Calu3 (cell line): ENCODE measurements around the gene SCRG1.

- PRO-cap = no peak
Observed at GRCh38 chr4:173318753-173318952, 15.5 kb downstream of the HMGB2 start.

- PRO-cap = no peak
Observed at GRCh38 chr4:173331412-173332581, 2.4 kb downstream of the HMGB2 start.

DNA sequence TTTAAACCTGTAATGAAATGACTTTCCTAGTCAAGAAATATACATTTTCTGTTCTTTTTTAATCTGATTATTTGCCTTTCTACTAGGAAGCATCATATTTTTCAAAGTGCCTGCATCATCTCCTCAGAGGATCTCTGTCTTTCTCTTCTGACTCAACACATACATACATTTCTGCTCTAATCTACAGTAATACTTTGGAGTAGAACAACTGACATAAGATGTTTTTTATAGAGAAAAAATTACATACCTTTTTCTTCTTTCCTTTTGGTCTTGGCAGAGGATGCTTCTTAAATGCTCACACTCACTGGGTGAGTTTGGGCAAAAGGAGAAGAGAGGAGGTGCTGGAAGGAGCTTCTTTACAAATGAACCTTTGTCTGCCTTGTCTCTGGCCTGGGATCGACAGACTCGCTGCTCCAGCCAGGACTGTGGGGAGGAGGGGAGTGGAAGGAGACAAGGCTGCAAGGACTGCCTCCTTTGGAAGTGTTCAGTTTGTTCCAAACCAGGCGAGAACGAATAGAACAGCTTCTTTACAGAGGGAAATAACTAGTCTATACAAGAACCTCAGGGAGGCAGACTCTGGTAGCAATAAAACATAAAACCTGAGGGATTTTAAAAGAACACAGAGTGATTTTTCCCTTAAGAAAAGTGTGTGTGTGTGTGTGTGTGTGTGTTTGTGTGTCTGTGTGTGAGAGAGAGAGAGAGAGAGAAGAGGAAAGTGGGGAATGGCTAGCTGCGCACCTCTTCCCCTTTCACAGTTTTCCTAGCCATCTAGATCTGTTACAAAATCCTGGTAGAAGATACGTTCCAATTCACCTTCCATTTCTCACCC lies at the start of gene SCRG1:
Gene SCRG1, minus strand, starts transcription at position 296 of the 829 bp plus-strand sequence.
- PRO-cap = no peak

DNA sequence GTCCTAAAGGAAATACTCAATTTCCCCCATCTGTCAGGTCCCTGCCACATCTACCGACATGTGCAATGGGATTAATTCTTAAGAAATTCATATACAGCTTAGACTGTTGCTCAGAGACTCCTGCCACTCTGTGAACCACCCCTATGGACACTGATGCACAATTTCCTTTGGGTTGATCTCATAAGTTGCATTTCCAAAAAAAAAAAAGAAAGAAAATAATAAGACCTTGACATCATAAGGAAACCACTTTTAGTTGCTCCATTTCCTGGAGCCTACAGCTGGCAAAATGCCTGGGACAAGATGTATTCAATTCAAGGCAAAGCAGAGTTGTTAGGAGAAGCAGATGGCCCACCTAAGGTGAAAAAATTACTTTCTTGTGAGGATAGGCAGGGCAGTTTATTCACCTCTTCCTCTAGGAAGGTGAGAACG lies 14.0 kb upstream of the SCRG1 start:
- PRO-cap = no peak

DNA sequence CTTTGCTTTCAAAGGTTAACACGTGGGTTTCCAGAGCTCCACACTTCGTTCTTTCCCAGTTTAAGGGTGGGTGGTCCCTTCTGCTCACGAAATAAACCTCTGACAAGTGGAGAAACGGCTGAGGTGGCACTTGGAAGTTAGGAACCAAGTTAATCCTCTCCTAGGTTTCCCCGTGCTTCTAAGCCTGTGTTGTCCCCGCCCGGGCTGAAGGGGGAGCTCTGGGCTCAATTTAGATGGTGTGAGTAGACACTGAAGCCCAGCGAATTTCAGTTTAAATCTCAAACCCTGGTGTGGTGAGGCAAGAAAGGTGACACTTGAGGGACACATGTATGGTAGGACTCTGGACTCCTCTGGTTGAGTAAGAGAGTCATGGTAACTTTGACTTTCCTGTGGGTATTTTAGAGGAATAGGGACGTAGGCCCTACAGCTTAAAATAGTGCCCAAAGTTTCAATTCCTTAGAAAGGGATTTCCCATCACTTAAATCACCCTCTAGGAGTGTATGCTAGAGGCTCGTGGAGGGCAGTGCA lies 24.1 kb downstream of the HAND2 start:
- PRO-cap = no peak

DNA sequence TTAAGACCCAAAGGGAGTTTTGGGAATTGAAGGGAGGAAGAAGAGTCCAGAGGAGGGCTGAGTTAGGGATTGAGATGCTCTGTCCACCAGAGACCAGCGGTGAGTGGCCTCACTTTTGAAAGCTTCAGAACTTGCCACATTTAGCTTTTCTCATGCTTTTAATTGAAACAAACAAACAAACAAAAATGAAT lies 2.3 kb upstream of the HAND2 start:
- PRO-cap = no peak

- PRO-cap = no peak
Observed at GRCh38 chr4:173543223-173543753, 13.3 kb upstream of the HAND2 start.

- PRO-cap = no peak
Observed at GRCh38 chr4:173680320-173680656, 150.3 kb upstream of the HAND2 start.

DNA sequence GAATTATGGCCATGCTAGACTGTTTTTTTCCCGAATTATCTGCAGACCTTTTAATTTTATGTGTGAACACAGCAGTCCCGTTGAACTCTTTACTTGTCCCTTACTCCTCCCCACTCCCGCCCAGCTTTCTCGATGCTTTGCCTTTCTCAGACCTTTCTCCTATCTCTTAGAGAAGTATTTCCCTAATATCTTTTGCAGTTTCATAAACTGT lies 785 bp downstream of the CEP44 start:
- PRO-cap = no peak

- PRO-cap = no peak
Observed at GRCh38 chr4:174496801-174497000, 25.6 kb downstream of the HPGD start.

DNA sequence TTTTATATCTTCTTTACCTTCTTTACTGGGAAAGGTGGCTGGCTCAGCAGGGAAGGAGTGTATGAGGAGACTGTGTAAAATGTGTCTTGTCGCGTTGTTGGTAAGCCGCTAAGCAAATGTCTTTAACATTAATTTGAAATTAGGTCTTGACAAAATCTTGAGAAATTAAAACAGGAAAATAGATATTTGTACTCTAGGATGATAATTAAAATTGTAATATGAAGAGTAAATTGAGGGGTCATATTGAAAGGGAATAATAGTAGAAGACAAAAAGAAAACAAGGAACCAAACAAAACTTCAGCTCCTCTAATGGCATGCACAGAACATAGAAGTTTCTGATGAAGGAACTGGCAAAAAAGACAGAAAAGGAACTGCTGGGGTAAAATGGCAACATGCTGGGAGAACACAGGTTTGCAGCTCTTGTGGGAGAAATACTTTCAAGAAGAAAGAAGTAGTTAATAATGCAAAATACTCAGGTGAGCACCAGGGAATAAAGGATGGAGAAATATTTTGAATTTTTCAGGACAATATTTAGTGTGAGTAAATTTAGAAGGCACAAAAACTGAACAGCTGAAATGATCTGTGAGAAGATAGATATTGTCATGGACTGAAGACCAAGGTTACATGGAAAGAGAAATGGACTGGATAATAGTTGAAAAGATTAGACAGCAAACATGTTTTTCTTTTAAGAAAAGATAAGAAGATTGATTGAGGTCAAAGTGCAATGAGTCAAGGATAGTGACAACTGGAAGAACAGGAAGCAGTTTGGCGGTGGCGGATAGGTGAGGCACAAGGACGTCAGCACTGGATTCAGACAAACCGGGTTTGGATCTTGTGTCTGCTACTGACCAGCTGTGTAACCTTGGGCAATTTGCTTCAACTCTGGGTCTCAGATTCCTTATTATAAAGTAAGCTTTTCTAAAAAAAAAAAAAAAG lies 1.7 kb upstream of the HPGD start:
- PRO-cap = no peak

- PRO-cap = no peak
Observed at GRCh38 chr4:175811081-175811478, 984 bp downstream of the GPM6A start.

DNA sequence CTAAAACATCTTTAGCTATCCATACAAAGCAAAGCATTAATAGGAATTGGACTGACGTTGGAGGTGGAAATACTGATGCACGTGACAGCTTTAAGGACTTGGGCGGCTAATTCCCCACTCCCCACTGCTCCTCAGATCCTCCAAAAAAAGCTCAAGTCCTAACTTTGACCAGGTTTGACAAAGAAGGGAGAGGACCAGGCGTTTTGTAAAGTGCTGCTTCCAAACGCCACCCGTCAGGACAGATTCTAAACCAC lies 490 bp upstream of the SPCS3 start:
- PRO-cap = no peak

- PRO-cap = no peak
Observed at GRCh38 chr4:176327081-176327295, 7.2 kb downstream of the SPCS3 start.

GRCh38 chr4:176905473-176905934 lies 112.8 kb upstream of the VEGFC start:
- PRO-cap = no peak

DNA sequence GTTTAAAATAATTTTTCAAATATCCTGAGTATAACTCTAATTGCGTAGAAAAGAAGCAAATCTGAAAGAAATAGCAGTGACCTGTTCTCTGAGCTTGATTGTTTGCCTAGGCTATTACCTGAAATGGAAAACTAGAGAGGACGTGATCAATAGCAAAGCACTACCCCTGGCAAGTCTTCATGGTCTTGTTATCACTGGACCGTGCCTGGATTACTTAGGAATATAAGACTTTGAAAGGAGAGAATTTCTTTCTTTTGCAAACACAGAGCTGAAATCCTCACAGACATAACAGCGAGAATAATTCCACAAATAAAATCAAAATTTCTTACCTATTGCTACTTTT lies 880.6 kb upstream of the AGA start:
- PRO-cap = no peak

DNA sequence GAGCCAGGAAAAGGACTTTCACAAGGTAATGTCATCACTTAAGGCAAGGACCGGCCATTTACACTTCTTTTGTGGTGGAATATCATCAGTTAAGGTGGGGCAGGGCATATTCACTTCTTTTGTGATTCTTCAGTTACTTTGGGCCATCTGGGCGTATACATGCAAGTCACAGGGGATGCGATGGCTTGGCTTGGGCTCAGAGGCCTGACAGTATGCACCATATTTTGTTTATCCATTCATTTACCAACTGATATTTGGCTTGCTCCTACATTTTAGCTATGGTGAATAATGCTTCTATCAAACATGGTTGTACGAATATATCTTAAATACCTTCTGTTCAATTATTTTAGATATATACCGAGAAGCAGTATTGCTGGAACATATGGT lies 1728.1 kb upstream of the AGA start:
- PRO-cap = no peak

DNA sequence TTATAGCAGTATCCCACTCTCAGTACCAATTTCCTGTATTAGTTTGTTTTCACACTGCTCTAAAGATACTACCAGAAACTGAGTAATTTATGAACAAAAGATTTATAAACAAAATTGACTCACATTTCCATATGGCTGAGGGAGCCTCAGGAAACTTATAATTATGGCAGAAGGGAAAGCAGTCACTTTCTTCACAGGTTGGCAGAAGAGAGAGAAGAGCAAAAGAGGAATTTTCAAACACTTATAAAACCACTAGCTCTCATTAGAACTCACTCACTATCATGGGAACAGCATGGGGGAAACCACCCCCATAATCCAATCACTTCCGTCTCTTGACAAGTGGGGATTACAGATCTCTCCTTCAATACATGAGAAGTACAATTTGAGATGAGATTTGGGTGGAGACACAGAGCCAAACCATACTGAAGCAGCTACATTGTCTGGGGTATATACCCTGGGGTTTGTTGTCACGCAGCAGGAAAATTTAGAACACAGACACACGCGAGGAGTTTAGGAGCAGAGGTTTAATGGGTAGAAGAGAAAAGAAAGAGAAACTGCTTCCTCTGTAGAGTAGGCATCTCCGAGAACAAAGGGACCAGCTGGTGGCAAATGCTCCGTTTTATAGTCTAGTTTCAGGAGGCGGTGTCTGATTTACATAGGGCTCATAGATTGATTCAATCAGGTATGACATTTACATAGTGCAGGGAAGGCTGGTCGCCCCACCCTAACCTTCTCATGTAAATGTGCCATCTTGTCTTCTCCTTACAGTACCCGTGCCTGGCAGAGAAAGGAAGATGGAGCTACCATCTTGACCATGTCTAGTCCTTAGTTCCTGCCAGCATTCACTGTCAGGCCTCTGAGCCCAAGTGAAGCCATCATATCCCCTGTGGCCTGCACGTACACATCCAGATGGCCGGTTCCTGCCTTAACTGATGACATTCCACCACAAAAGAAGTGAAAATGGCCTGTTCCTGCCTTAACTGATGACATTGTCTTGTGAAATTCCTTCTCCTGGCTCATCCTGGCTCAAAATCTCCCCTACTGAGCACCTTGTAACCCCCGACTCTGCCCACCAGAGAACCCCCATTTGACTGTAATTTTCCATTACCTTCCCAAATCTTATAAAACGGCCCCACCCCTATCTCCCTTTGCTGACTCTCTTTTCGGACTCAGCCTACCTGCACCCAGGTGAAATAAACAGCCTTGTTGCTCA lies 2277.8 kb upstream of the AGA start:
- PRO-cap = no peak

- PRO-cap = unidirectional peak, plus-strand start at chr4:180134222
Observed at GRCh38 chr4:180134047-180134591, 2109.1 kb upstream of the TENM3 start.

GRCh38 chr4:182179047-182179506 lies 64.1 kb upstream of the TENM3 start:
- PRO-cap = no peak